Thoracic aorta endothelial cell (primary cell): ENCODE results near the genes EEF2 and SHD.

- CAGE, long polyA plus RNA = no peak
Observed at GRCh38 chr19:3653072-3653685, 26.6 kb upstream of the CACTIN start.

DNA sequence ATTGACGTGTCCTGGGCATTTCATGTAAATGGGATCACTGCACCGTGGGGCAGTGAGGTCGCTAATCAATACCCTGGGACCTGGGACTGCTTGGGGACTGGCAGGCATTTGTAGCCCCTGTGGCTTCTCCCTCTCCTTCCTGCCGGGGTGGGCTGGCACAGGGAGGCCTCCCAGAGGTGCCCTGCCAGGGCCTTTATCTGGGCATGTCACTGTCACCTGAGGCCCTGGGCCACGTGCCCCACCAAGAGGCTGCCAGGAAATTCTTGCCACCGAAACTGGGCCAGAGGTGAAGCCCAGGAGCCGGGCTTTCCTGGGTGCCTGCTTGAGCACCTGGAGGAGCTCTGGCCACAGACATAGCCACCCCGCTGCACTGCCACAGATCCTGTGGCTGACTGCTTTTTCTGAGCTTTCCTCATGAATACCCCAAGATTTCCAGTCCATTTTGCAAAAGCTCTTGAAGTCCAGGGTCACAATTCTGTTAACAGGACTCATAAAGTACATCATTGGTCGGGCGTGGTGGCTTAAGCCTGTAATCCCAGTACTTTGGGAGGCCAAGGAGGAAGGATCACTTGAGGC is 1.7 kb upstream of the NMRK2 start:
- CAGE, long polyA plus RNA = no peak

- CAGE, long polyA plus RNA = no peak
Observed at GRCh38 chr19:3984734-3985752, at the start of gene EEF2. EEF2 (minus strand) TSS chr19:3985463.

- CAGE, long polyA plus RNA = no peak
Observed at GRCh38 chr19:4065339-4066313, 1.1 kb downstream of the ZBTB7A start.

- CAGE, long polyA plus RNA = no peak
Observed at GRCh38 chr19:4068372-4068766, 1.7 kb upstream of the ZBTB7A start.

GRCh38 chr19:4158792-4159346 is 5.4 kb downstream of the CREB3L3 start:
- CAGE, long polyA plus RNA = no peak

DNA sequence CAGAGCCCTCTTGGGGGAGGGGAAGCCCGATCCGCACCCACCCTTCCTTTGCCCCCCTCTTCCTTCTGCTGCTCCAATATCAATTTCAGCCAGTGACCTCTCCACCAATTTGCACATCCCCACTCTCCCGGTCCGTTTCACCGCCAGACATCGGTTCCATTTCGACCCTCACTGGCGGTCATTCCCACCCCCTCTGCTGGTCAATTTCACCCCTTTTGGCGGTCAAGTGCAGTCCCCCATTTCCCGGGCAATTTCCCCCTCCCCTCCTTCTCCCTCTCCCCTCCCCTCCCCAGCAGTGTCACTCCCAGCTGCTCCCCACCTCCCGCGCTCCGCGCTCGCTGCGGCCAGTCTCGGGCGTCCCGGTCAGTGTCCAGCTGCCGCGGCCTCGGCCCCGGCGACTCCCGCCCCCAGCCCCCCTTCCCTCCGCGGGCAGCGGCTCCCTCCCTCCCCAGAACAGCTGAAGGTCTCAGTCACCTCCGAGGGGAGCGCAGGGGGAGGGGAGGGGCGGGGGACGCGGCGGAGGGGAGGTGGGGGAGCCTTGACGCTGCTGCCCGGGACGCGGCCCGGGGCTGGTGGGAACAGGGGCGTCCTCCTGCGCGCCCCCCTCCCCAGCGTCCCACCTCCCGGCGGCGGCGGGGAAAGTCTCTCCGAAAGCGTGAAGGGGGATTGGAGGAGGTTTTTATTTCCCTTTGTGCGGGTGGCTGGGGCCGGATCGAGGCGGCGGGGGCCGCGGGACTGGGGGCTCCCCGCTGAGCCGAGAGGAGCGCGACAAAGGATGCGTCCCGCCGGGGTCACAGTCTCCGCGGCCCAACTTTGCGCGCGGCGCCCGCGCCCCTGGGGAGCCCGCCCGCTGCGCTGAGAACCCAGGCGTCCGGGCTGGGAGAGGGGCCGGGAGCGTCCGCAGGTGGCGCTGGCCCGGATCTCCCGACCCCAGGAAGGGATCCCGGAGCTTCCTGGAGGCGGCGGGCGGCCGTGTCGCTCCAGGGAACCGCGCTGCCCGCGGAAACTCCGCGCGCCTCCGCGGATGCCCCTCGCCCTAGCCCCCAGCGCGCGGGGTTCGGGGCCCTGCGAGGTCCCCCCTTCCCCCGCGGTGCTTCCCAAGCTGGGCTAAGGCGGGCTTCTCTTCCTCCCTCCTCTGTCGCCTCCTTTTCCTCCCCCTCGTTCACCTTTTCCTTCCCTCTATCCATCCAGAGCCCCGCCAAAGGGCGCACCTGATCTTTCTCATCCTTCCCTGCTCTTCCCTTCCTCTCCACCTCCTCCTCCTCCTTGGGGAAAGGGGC is at the start of gene SHD:
TSS of gene SHD (plus strand) at position 544 of the 1,280 bp plus-strand sequence.
- CAGE, long polyA plus RNA = no peak

DNA sequence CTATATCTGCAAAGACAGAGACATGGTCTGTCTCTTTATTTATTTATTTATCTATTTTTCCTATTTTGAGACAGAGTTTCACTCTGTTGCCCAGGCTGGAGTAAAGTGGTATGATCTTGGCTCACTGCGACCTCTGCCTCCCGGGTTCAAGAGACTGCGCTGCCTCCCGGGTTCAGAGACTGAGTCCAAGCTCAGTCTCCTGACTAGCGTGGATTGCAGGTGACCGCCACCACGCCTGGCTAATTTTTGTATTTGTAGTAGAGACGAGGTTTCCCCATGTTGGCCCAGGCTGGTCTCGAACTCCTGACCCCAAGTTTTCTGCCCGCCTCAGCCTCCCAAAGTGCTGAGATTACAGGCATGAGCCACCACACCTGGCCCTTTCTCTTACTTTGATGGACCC is 369 bp upstream of the STAP2 start:
- CAGE, long polyA plus RNA = no peak

DNA sequence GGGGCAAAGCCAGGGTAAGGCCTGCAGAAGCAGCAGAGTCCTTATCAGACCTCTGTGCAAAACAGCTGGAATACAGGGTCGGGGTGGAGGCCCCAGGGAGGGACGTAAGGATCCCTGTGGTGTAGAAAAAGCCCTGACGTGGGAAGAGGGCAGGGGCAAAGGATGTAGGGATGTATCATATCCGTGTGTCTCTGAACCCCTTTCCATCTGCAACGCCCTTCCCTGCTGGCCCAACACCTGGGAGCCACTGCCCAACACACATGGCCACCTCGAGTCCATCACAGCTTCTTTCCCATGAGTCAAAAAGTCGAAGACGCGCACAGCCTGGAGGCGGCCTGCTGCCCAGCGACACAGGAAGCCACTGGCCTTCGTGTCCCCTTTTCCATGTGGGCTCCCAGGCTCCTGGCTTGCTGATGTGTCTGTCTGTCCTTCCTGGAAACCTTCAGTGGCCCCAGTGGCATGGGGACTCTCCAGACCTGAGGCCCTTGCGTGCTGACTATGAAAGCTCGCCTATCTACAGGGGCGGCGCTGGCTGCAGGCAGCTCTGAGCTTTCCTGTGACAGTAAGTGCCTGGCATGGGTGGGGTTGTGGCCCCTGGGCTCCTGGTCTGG is 27.8 kb downstream of the SH3GL1 start:
- CAGE, long polyA plus RNA = no peak

DNA sequence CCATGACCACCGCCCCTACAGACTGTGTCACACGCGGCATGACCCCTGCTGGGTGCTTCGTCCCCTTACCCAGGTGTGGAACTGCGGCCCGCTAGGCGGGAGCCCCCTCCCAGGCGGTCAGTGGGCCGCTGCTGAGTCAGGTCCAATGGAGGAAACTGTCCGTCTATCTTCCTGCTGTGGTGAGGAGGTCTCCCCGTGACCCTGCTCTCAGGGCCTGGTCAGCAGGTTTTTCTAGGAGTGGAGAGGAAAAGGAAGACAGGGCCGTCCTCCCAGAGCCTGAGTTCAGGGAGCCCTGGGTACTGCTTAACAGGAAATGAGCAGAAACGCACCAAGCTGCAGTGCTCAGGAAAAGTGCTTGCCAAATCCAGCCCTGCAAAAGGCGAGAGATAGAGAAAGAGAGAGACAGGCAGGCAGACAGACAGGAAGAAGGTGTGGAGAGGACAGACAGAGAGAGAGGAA is 10.3 kb downstream of the SH3GL1 start:
- CAGE, long polyA plus RNA = no peak

GRCh38 chr19:4408678-4409903 is 6.7 kb downstream of the CHAF1A start:
- CAGE, long polyA plus RNA = no peak

GRCh38 chr19:4433094-4433703 is 24.4 kb downstream of the UBXN6 start:
- CAGE, long polyA plus RNA = no peak

DNA sequence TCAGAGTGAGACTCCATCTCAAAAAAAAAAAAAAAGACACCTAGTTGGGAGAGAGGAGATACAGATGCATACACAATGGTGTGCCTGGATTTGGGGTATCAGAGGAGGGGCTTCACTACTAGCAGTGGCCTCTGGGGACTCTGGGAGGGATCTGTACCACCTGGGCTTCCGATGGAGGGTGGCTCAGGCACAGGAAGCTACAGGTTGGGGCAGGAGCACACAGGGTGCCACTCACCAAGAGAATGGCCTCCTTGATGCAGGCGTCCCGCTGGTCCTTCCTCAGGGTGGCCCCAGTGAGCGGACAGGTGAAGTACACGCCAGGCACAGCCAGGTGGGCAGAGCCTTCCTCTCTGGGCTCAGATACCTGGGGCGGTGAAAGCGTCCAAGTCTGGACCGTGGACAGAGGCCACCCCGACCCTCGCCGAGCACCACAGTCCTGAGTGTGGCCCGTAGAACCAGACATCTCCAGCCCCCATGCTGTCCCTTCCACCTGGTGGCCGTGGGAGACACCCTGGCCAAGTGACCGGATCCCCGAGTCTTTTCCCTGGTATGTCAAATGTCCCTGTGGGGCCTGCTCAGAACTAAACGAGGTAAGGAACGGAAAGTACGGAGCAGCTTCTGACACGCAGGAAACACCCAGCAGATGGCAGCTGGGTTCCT is 5.3 kb downstream of the UBXN6 start:
- CAGE, long polyA plus RNA = no peak

GRCh38 chr19:4453234-4454364 is 4.0 kb downstream of the UBXN6 start:
- CAGE, long polyA plus RNA = no peak

DNA sequence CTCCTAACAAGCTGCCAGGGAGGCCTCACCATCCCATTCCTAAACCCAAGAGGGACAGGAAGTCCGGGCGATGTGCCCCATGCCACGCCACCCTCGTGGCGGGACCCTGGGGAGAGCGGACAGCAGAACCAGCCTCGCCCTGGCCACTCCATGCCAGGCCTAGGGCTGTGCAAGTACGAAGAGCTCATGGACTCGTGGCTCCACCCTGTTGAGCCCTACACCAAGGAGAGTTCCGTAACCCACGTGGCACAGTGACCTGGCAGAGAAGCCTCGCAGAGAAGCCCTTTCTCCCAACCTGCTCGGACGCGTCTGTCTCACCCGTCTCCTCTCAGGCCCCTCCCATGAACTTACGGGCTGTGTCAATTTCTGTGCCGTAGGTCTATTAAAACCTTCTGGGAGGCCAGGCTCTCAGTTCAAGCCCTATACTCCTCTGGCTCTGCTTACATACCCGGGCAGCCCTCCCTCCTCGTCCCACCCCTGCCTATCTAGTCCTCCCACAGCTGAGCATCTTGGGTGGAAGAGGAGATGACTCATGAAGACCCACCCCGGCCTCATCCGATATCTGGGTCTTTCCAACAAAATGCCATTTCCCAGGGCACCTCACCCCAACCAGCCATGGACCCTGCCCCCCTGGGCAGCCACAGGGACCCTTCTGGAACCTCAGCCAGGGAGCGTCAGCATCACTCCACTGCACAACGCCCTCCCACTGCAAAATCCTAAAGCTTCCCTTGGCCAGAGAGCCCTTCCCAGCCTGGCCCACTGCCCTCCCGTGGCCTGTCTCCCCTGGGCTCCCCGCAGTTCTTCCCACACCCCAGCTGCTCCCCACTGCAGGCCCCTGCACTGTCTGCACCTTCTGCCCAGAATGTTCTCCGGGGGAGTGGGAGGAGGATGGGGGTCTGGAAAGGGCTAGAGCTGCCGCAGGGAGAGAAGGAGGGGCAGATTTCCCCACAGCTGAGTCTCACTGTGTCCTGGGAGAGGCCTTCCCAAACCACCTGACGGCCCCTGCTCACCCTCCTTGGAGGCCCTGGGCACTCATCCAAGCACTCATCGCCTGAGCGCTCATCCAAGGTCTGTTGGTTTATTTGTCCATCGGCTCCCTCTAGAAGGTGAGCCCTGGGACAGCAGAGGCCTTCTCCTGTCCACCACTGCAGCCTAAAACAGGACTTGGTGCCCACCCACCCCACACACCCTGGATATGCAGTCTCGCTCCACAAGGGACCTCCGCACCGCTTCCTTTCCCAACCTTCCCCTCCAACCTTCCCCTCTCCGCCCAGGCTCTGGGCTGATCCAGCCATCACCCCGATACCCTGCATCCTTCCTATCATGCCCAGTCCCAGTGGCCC is 2.3 kb downstream of the UBXN6 start:
- CAGE, long polyA plus RNA = no peak

DNA sequence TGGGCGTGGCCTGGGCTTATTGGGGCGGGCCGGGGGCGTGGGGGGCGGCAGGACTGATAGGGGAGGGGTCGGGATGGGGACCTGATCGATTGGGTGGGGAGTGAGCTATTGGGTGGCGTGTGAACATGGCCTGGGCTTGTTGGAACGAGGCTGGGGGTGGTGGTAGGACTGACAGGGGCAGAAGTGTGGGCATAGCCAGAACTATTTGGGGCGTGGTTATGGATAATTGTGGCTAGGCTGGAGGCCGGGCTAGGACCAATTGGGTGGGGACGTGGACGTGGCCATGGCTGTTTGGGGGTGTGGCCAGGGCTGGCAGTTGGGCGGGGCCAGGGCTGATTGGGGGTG is 3.0 kb downstream of the SEMA6B start:
- CAGE, long polyA plus RNA = no peak

DNA sequence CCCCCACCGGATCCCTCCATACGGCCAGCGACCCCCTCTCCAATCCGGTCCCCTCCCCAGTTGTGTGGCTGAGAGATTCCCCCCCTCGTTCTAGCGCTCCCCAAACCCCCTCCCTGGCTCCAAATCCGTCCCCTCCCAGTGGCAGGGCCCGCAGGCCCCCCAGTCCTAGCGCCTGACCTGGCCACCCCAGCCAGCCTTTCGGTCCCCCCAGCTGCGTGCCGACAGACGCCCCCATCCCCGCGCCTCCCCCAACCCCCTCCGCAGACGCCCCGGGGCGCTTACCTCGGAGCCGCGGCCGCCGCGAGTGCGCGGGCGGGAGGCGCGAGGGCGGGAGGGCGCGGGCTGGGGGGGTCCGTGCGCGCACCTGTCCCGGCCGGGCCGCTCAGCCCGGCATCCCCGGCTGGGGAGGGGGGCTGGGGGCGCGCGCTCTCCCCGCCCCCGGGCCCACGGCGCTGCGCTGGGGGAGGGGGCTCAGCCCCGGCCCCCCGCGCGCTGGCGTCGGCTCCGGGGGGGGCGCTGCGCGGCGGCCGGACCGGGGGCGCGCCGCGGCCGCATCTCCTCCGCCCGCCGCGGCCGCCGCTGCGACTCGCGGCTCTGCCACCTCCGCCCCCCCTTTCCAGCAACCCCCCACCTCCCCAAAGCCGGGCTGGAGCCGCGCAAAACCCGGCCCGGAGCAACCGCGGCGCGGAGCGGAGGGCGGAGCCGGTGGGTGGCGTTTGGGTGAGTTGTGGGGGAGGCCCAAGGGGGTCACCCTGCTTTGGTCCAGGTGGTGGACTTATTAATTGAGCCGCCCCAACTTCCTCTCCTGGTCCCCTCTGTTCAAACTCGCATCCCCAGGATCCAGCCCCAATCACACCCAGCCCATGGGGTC is 21.9 kb upstream of the SEMA6B start:
- CAGE, long polyA plus RNA = no peak

- CAGE, long polyA plus RNA = no peak
Observed at GRCh38 chr19:4794168-4795430, 3.1 kb downstream of the FEM1A start.

DNA sequence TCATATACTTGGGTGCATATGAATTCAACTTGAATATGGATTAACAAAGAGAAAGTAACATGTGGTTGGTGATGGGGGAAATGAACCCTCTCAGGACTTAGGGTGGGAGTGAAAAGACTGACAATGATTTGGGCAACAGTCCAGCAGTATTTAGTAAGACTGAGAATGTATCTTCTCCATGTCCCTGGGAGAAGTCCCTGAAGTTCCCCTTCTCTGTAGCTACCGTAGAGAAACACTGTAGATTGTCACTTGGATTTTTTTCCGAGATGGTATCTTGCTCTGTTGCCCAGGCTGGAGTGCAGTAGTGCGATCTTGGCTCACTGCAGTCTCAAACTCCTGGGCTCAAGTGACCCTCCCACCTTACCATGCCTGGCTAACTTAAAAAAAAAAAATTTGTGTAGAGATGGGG is 6.0 kb upstream of the TICAM1 start:
- CAGE, long polyA plus RNA = no peak

DNA sequence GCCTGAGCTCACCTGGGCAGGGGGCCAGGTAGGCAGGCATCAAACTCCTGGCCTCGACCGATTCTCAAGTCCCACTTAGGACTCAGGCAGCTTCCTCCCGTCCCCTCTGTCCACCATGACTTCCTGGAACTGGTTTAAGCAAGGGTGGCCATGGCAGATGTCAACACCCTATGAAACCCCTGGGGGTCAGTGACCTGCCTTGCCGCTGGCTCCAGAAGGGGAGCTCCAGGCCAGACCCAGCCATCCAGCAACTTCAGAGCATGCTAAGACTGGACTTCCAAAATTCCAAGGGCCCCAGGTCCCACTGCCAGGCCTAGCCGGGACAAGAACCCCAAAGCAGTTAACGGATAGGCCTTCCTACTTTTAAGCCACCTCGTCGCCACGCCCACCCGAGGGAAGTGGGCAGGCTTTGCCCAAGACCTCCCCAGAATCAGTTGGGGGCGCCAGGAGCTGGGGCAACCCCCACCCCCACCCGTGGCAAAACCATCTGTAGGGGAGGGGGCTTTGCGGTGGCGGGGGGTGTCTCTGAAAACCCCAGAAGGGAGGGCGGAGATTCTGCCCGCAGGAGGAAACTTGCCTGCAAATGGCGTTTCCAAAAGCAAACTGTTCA is 680 bp downstream of the PLIN3 start:
- CAGE, long polyA plus RNA = no peak